IMR-90 (cell line): Measurements from ENCODE around the gene YBEY.

DNA sequence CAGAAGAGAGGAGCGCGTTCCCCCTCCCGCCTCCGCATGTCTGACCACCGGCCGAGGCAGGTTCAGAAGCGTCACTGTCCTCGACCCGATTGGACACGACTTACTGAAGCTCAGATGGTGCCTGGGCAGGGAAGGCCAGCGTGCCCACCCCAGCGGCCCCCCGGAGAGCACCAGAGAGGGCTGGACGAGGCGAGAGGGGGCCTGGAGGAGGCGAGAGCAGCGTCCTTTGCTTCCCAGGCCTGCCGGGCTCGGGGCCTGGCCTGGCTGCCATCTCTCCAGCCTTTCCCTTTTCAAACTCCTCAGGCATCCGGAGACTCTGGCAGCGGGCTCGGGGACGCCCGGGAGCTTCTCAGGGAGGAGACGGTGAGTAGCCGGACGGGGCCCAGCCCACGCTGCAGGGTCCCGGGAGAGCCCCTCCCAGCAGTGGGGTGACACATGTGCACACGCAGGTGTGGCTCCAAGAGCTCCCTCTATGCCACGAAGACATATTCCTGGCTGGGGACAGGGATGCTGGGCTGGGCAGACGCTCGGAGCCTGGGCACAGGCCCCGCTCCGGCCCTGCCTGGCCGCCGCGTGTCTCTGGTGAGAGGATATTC lies 67.0 kb downstream of the SLC19A1 start:
- RRBS, result 95% methylated on average over 8 of the region's 38 CpGs
CAGE:
- cytosol, long polyA plus RNA, result no peak
- long polyA plus RNA, result no peak
- nucleus, long polyA plus RNA, result no peak

- RRBS, result 94% methylated on average over 3 of the region's 21 CpGs
CAGE:
- cytosol, long polyA plus RNA, result no peak
- long polyA plus RNA, result no peak
- nucleus, long polyA plus RNA, result no peak
These were observed 62.4 kb downstream of the SLC19A1 start for GRCh38 chr21:45479731-45480266.

GRCh38 chr21:45490154-45490505 lies 52.1 kb downstream of the SLC19A1 start:
- RRBS, result 48% methylated on average over 4 of the region's 15 CpGs
CAGE:
- cytosol, long polyA plus RNA, result no peak
- long polyA plus RNA, result no peak
- nucleus, long polyA plus RNA, result no peak

- RRBS, result no CpG with 5 or more reads among the region's 21 CpGs
CAGE:
- cytosol, long polyA plus RNA, result no peak
- long polyA plus RNA, result no peak
- nucleus, long polyA plus RNA, result no peak
These were observed 16.9 kb downstream of the SLC19A1 start for GRCh38 chr21:45525213-45525803.

DNA sequence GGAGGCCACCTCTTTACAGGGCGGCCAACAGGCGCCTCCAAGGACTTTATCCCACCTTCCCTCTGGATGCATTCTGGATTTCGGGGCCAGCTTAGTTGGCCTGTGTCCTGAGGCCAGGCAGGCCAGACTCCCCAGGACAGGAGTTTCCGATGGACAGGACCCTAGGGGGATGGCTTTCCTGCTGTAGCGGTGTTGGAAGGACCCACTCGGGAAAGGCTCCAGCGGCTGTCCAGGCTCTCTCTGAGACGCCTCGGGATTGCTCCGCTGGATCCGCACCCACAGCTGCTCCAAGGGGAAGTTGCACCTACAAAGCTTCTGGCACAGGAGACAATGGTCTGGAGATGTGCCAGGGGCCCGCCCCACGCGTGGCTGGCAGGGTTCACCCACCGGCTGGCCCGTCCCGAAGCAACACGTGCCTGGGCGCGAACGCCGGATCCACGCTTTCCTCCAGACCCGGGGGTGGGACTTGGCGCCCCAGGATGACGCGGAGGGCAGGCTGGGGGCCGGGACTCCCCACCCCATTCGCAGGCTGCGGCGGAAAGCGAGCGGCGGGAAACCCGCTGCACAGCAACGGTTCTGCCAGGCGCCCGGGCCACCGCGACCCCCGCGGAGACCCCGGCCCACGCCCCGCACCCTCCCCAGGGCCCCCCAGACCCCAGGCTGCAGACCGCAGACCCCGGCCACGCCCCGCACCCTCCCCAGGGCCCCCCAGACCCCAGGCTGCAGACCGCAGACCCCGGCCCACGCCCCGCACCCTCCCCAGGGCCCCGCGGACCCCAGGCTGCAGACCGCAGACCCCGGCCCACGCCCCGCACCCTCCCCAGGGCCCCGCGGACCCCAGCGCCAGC lies 616 bp downstream of the SLC19A1 start:
- RRBS, result 1% methylated on average over 23 of the region's 62 CpGs
CAGE:
- cytosol, long polyA plus RNA, result no peak
- long polyA plus RNA, result start-site peak on the minus strand centred at position 443 of the sequence, 83 bp wide, 39 and 26 reads in 2 replicates
- nucleus, long polyA plus RNA, result no peak

- RRBS, result no CpG with 5 or more reads among the region's 3 CpGs
CAGE:
- cytosol, long polyA plus RNA, result no peak
- long polyA plus RNA, result no peak
- nucleus, long polyA plus RNA, result no peak
These were observed 3.5 kb upstream of the PCBP3 start for GRCh38 chr21:45639974-45640513.

DNA sequence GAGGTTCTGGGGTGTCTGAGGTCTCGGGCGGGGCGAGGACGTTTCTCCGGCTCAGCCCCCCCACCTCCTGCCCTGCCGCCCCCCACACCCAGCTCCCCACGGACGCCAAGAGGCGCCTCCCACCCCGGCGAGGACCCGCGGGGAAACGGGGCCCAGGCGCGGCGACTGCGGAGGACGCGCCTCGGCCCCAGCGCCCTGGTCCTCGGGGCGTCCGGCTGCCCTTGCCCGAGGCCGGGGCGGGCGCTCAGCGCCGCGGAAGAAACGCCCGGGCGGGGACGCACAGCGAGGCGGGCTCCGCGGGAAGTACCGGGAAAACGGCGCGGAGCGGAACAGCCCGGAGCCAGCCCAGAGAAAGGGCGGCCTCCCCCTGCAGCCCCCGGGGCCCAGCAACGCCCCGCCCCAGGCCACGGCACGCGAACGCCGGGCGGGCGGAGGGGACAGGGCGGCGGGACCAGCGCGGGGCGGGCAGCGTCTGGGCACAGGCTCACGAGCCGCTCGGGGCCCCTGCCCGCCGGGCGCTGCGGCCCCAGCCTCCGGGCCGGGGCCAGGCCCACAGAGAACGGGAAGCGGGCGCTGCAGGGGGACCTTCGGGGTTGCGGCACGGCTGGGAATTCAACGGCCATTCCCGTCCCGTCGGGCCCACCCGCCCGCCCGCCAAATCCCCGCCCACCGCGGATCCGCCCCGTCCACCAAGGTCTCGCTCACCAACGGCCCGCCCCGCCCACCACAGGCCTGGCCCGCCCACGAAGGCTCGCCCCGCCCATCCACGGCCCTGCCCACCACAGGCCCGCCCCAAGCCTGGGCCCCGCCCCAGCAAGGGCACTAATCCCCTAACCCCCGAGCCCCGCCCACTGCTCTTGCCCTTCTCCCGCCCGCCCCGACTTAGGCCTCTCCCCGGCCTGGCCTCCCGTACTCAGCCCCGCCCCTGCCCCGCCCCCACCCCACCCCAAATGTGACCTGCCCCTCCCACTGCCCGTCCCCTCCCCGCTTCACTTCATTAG lies 899 bp upstream of the PCBP3 start:
- RRBS, result 7% methylated on average over 49 of the region's 112 CpGs
CAGE:
- cytosol, long polyA plus RNA, result no peak
- long polyA plus RNA, result no peak
- nucleus, long polyA plus RNA, result no peak

DNA sequence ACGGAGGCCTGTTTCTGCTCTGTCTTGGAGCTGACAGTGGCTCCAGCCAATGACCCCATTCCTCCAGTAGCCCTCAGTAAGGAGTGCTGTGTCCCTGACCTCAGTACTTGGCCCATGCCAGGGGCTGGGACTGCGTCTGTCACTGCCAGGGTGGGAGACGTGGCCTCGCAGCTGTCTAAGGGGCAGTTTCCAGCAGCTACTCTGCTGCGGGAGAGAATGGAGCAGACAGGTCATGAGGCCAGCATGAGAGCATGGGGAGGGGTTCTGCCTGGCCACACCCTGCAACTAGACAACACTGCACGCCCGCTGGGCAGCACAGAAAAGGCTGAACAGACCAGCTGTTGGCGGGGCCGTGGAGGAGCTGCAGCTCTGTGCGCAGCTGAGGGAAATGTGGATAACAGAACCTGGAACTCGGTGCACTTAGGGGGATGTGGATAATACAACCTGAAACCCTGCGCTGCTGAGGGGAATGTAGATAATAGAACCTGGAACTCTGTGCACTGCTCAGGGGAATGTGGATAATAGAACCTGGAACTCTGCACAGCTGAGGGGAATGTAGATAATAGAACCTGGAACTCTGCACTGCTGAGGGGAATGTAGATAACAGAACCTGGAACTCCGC lies 91.5 kb upstream of the COL6A1 start:
- RRBS, result no CpG with 5 or more reads among the region's 13 CpGs
CAGE:
- cytosol, long polyA plus RNA, result no peak
- long polyA plus RNA, result no peak
- nucleus, long polyA plus RNA, result no peak

GRCh38 chr21:45917063-45917539 lies 64.5 kb upstream of the COL6A1 start:
- RRBS, result no CpG with 5 or more reads among the region's 13 CpGs
CAGE:
- cytosol, long polyA plus RNA, result no peak
- long polyA plus RNA, result no peak
- nucleus, long polyA plus RNA, result no peak

DNA sequence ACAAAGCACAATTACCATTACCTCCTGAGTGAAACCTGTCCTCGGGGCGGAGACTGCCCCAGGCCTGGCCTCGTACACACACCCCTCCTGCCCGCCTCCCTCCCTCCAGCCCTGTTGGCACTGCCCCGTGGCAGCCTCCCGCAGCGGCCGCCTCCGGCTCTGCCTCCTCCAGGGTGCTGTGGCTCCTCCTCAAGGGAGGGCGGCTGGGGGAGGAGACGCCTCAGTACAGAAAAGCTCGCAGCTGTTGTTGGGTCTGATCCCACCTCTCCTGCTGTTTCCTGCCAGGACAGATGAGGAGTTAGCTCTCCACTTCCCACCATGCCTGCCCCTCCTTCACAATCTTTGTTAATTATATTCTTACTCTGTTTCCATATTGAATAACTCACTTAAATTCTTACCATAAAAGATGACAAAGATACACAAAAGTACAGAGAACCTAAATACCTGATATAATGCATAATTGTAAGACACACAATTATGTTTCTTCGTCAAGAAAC lies 30.8 kb upstream of the COL6A1 start:
- RRBS, result no CpG with 5 or more reads among the region's 13 CpGs
CAGE:
- cytosol, long polyA plus RNA, result no peak
- long polyA plus RNA, result no peak
- nucleus, long polyA plus RNA, result no peak

DNA sequence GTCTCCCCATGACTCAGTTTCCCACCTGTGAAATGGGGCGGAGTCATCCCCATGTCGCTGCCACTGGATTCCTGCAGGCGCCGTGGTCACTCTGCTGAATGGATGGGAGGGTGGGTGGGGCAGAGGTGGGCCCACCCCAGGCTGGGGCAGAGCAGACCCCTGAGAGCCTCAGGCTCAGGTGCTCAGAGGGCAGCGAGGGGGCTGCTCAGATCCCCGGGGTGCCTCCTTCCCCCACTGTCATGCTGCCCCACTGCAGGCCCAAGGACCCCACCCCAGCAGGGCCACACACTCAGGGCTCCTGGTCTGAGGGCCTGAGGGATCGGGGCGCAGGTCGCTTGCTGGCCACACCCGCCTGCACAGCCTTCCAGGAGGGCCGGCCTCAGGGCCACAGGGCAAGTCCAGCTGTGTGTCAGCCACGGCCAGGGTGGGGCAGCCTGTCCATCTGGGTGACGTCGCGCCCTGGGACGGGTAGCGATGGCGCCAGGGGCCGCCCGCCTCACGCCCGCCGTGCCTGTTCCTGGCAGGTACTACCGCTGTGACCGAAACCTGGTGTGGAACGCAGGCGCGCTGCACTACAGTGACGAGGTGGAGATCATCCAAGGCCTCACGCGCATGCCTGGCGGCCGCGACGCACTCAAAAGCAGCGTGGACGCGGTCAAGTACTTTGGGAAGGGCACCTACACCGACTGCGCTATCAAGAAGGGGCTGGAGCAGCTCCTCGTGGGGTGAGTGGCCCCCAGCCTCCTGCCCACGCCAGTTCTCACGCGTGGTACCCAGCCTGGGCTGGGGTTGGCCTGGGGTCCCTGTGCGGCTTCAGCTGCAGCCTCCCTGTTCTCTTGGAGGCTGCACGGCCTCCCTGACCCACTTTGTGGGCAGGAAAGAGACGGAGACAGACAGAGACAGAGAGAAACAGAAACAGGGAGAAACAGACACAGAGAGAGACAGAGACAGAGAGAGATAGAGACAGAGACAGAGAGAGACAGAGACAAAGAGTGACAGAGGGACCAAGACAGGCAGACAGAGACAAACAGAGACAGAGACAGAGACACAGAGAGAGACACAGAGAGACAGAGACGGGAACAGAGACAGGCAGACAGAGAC lies 2.5 kb downstream of the COL6A1 start:
- RRBS, result no CpG with 5 or more reads among the region's 48 CpGs
CAGE:
- cytosol, long polyA plus RNA, result no peak
- long polyA plus RNA, result no peak
- nucleus, long polyA plus RNA, result no peak

GRCh38 chr21:45987286-45987710 lies 5.7 kb downstream of the COL6A1 start:
- RRBS, result 100% methylated on average over 2 of the region's 21 CpGs
CAGE:
- cytosol, long polyA plus RNA, result no peak
- long polyA plus RNA, result no peak
- nucleus, long polyA plus RNA, result no peak

GRCh38 chr21:46066707-46067604 lies 31.0 kb upstream of the COL6A2 start:
- RRBS, result 89% methylated on average over 4 of the region's 27 CpGs
CAGE:
- cytosol, long polyA plus RNA, result no peak
- long polyA plus RNA, result no peak
- nucleus, long polyA plus RNA, result no peak

DNA sequence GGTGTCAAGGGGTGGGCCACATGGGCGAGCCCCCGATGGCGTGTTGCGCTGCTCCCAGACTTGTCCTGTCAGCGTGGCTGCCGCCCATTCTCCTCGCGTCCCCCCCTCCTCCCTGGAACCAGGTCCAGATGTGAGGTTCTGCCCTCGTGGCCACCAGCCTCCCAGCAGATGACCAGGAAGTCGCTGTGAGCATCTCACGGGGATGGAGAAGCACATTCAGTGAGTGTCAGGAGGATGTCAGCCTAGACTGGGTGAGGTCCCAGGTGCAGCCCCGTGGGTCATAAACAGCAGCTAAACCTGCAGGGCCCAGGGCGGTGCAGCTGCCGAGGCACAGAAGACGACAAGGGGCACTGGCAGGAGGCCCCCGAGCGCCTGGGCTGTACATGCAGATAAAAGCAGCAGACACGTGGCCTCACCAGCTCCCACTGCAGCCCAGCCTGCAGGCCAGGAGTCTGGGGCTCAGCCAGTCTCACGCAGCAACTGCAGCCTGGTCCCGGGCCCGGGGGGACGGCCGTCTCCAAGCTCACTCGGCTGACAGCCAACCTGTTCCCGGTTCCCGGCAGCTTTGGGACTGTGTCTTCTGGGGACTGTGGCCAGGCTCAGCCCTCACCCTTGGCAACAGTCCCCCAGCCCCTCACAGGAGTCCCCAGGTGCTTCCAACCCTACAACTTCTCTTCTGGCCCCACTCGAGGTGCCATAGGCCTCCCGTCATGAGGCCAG lies 17.5 kb upstream of the COL6A2 start:
- RRBS, result 40% methylated on average over 5 of the region's 28 CpGs
CAGE:
- cytosol, long polyA plus RNA, result no peak
- long polyA plus RNA, result no peak
- nucleus, long polyA plus RNA, result no peak

GRCh38 chr21:46125596-46126164 lies 27.8 kb downstream of the COL6A2 start:
- RRBS, result no CpG with 5 or more reads among the region's 53 CpGs
CAGE:
- cytosol, long polyA plus RNA, result no peak
- long polyA plus RNA, result no peak
- nucleus, long polyA plus RNA, result no peak

GRCh38 chr21:46152837-46153991 lies 2.2 kb downstream of the FTCD start:
- RRBS, result 39% methylated on average over 13 of the region's 51 CpGs
CAGE:
- cytosol, long polyA plus RNA, result no peak
- long polyA plus RNA, result no peak
- nucleus, long polyA plus RNA, result no peak

GRCh38 chr21:46184586-46185343 lies 506 bp upstream of the SPATC1L start:
- RRBS, result 5% methylated on average over 2 of the region's 24 CpGs
CAGE:
- cytosol, long polyA plus RNA, result no peak
- long polyA plus RNA, result no peak
- nucleus, long polyA plus RNA, result no peak

GRCh38 chr21:46286134-46286802 lies at the start of gene YBEY:
TSS of gene YBEY (plus strand) at chr21:46286342.
- RRBS, result 1% methylated on average over 15 of the region's 70 CpGs
CAGE:
- cytosol, long polyA plus RNA, result no peak
- long polyA plus RNA, result no peak
- nucleus, long polyA plus RNA, result start-site peak on the minus strand at chr21:46286238-46286327, 28 and 285 reads in 2 replicates

DNA sequence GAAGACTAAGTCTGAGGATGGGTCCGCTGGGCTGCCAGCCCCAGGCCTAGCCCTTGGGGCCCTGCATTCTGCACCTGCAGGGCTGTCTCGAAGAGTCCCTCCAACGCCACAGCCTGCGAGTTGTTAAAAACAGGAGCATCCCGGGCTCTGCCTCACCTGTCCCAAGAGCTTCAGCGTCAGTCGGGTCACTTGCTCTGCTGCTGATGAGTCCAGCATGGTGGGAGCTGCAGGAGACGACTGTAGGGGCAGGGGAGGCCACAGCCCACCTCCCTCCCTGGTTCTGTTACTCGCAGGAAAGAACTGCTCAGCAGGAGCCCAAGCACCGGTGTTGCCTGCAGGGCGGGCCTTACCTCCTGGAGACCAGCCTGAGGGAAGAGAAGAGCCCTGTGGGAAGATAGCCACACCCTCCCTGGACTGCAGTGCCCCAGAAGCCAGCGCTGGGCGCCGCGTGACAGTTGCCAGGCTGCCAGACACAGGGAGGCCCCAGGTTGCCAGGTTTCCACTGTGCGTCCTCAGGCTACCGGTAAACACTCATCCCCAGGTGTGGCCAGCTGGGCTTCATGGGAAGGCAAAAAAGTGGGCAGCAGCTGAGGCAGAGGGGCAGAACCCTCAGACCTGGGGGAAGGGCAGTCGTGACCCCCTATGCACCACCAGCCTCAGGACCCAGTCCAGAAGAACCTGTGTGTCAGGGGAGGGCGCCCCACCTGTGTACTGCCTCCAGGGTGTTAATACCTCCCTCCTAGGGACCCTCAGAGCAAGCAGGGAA lies 5.6 kb downstream of the C21orf58 start:
- RRBS, result no CpG with 5 or more reads among the region's 19 CpGs
CAGE:
- cytosol, long polyA plus RNA, result no peak
- long polyA plus RNA, result no peak
- nucleus, long polyA plus RNA, result no peak

DNA sequence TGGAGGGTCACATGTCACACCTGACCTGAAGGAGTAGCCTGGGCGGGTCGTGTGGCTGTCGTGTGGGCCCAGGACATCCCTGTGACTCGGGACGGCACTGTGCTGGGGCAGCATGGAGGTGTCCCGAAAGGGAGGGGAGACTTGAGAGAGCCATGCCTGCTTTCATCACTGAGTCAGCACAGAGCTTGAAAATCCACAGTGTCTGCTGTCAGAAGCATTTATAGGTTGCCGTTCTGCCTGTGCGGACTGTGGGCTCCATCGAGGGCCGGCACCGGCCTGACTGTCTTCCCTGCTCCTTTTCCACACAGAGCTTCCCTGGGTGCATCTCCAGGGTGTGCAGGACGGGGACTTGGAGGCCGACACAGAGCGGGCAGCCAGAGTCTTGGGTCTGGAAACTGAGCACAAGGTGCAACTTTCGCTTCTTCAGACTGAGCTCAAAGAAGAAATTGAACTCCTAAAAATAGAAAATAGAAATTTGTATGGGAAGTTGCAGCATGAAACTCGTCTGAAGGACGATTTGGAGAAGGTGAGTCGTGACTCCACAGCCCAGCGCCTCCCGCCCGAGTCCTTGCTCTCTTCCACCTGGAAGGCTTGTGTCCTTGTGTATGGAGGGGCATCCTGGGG lies 32.8 kb downstream of the PCNT start:
- RRBS, result no CpG with 5 or more reads among the region's 21 CpGs
CAGE:
- cytosol, long polyA plus RNA, result no peak
- long polyA plus RNA, result no peak
- nucleus, long polyA plus RNA, result no peak